ENCODE data around the genes CD19, ZG16, CDIPT and TBX6.

DNA sequence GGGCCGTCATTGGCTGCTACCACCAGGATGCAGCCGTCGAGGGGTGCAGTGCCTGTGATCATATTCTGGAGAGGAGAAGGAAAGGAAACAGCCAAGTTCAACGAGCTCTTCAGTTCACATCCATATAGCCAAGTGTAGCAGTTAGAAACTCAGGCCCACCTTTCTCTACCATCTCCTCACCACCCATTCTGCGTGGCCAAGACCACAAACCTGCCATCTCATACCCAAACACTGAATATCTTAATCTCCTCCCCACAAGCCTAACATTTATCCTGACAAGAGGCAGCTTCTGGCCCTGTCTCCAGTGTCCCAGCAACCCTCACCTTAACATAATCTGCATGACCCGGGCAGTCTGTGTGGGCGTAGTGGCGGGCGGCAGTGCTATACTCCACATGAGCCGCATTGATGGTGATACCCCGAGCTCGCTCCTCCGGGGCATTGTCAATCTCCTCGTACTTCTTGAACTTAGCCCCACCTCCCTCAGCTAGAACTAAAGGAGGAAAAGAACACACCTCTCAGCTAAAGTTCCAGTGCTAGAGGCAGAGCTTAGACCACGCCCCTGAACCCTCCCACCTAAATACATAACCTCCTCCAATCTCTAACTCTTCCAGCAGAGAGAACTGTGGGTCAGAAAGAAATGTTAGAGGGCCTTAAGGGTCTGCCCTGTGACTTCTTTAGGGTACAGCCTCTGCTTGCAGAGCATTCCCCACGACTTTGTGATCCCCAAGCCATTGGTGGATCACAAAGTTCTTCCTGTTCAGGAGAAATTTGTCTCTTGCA is 967 bp downstream of the TUFM start:
- PRO-cap: no peak

GRCh38 chr16:28866358-28867284 is 3.0 kb downstream of the SH2B1 start:
- PRO-cap: no peak

DNA sequence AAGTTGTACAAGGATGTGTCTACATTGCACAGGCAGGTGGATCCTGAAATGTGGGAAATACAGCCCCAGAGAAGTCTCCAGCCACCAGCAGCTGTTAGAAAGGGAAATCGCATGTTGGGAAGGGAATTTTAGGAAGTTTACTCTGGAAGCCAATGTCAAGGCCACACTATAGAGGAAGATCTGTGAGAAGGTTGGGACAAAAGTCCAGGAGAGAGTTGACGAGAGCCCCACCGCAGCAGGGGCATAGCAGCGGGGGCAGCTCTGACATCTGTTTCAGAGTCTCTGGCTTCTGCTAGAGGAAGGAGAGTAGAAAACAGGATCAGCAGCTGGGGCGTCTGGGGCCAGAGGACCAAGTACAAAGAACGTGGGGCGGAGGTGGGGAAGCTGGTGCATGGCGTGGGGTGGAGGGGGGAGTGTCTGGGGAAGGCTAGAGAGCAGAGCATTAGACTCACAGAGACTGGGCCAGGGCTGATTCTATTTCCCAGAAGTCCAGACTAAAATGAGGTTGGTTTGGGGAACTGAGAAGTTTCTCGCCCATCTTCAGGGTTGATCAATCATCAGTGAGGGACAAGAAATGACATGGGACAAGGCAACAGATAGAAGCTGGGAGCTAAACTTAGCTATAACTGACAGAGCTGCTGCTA is 1.3 kb downstream of the RABEP2 start:
- PRO-cap: no peak

GRCh38 chr16:28931701-28932224 is at the start of gene CD19:
Gene CD19, plus strand, starts transcription at chr16:28931971.
- PRO-cap: no peak

GRCh38 chr16:28932708-28932907 is 837 bp downstream of the CD19 start:
- PRO-cap: no peak

DNA sequence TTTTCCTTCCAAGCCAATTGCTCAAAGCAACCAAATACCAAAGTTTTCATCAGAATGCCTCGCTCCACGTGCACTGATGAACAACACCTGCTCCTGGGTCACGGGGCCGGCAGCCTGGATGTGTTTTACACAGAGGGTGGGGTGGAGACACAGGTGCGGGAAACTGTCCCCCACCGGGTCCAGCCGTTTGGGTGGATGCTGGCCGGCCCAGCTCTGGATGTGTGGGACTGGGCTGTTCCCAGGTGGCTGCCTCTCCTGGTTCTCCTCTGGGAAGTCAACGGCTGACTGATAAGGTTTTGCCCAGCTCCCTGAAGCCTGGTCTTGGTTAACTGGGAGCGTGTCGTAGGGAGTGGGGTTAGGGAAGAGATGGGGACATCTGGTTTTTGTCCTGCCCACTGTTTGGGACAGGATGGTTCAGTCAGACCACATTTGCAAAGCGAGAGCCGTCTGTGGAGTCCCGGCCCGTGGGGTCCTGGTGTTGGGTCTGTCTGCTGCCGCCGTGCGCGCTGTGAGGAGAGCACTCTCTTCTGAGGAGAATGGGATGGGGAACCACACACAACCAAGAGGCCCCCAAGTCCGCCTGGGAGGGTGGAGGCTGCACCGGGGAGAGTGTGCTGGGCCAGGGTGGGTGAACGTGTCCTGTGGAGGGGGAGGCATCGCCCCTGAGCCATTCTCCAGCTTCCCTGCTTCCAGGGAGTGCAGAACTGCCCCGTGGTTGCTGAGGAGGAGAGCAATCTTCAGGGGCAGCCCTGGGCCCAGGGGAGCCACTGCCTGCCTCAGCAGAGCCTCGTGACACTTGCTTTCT is 173.0 kb downstream of the LAT start:
- PRO-cap: no peak

DNA sequence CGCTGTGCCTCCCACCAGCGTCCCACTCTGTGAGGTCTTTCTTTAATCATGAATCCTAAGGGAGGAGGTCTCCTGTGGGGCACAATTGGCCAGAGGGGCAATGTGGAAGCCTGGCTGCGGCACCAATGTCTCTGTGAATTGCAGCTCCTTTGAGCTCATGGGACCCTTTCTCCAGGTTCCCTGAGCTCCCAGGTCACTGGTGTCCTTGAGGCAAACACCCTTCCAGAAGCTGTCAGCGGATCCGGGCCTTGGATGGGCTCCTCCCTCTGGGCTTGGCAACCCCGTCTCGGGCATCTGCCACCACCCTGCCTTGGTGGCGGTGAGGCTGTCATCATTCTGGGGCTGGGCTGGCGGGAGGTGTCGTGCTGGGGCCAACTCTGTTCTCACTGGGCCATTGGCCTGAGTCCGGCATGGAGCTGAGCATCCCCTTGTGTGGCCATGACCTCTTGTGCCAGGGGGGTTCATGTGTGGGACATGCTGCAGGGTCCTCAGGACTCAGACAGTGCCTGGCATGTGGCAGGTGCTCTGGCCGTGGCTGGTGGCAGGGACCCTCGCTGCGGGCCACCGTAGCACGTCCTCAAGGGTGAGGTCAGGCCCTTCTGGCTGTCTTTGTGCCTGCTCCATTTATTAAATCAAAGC is 197.6 kb downstream of the LAT start:
- PRO-cap: no peak

DNA sequence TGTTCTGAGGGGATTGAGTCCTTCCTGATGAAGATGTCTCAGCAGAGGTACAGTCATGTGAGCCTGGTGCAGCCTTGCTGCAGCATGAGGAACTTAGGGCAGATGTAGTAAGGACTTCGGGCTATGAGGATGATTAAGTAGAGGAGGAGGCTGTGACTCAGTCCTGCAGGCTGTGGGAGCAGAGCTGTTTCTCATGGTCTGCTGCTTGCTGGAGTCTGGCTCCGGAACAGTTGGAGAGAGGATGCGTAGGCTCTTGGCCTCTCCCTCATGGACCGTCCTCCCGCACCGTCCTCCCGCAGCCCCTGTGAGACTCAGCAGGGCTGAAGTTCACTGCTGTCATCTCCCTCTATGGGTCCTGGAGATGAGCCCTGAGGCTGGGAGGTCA is 134.8 kb downstream of the NPIPB11 start:
- PRO-cap: unidirectional peak, minus-strand start at position 304 of the sequence

DNA sequence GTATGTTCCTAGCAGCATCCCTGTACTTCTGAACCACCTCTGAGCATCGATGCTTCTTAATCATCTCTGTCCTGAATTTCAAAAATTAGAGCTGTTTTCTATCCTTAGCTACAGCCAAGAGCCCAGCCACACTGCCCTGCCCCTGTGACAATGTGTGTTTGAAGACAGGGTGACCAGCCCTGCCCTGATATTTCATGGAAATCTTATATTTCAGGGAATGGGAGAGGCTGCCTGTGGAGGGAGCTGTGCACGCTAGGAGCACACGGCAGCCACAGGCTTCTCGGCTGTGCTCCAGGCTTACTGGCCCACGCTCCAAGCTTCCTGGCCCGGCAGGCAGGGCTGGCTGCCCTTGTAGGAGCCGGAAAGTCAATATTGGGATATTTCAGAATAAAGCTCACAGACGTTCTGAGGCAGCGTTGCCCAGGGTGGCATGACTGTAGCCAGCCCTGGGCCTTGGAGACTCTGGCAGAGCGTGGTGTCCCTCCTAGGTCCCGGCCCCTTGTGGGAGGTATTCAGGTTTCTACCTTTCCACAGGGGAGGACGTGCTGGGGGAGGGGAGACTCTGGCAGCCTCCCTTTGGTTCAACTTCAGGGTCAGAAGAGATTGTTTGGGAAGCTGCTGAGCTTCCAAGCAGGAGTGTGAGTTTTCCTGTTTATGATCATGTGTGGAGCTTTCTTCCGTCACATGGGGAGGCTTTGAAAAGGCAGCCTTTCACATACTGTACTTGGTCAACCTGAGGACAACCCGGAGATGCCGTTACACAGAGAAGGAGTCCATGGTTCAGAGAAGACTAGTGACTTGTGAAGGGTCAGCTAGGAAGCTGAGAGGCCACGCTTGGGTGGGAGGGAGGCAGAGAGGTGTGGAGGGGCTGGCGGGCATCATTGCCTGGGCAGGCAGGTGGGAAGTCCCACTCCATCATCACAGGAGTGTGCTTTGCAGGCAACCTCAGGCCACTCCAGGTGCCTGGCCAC is 95.5 kb downstream of the NPIPB11 start:
- PRO-cap: no peak

DNA sequence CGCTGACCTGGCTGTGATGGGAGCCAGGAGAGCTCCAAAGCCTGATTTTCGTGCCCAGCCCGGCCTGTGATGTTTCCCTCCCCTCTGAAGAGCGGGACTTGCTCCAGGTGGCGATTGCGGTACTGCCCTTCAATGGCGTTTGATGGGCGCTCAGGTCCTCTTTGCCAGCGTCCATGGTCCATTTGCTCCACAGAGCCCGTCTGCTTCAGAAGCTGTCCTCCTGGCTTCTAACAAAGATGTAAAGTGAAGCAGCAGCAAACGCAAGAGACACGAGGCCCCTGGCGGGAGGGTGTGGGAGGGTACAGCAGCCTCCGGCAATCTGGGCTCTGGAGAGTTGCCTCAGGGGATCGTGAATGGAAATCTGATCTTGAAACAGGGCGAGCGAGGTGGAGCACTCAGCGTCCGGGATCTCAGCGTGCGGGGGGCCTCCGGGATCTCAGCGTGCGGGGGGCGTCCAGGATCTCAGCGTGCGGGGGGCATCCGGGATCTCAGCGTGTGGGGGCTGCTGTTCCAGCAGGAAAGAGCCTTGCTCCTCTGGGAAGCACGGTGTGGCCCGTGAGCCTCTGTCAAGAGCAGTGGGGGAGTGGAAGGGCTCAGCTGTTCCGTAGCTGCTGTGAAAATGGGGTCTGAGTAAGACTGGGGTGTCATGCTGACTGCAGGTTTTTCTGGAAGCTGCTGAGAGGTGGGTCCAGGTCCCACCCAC is 93.3 kb downstream of the NPIPB11 start:
- PRO-cap: no peak

- PRO-cap: no peak
Measured at GRCh38 chr16:29318457-29318800, 88.1 kb downstream of the NPIPB11 start.

- PRO-cap: no peak
Measured at GRCh38 chr16:29604683-29605139, 58.3 kb upstream of the SPN start.

DNA sequence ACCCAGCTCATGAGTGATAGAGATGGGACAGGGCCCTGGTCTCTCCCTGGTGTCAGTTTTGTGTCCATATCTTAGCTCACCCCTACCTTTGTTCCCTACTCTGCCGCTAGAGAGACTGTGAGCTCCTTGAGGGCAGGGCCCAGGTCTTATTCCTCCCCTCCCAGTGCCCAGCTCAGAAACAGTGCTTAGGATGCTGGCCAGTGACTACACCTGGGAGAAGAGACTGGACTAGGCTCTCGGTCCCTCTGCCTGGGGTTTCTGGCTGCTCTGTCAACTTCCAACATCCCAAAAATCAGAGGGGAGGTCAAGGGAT is 4.3 kb downstream of the C16orf54 start:
- PRO-cap: no peak

DNA sequence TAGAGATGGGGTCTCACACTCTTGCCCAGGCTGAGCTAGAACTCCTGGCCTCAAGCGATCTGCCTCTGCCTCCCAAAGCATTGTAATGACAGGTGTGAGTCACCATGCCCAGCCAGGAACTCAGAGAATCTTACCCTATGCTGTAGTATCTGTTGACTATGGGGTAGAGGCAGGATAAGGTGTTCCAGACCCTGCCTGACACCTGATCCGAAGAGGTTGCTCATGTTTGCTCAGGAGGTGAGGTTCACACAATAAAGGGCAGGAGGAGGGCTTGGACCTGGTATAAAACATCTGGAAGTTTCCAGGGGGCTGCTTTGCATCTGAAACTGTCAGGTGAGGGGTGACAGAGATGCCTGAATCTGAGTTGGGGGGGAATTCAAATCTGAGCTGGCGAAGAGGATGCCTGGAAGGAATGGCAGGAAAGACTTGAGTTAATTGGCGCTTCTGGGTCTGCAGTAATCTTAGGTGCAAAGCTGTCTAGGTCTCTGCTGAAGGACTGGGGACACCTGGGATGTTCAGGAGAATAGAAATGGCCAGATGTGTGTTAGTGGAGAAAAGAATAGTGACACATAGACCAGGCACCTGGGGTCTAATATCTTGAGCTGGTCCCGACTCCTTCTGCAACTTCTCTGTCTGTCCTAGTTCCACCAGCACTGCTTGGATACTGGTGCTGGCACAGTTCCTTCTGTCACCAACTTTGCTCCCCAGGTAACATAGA is at the start of gene ZG16:
ZG16 (plus strand) TSS at position 283 of the 718 bp plus-strand sequence.
- PRO-cap: no peak

GRCh38 chr16:29862540-29863432 is at the start of gene CDIPT:
Gene CDIPT, minus strand, starts transcription at chr16:29863226.
- PRO-cap: unidirectional peak, minus-strand start at chr16:29863103; unidirectional peak, minus-strand start at chr16:29863178; unidirectional peak, minus-strand start at chr16:29863205; unidirectional peak, minus-strand start at chr16:29863293

GRCh38 chr16:29909171-29909726 is 9.0 kb downstream of the ASPHD1 start:
- PRO-cap: no peak

DNA sequence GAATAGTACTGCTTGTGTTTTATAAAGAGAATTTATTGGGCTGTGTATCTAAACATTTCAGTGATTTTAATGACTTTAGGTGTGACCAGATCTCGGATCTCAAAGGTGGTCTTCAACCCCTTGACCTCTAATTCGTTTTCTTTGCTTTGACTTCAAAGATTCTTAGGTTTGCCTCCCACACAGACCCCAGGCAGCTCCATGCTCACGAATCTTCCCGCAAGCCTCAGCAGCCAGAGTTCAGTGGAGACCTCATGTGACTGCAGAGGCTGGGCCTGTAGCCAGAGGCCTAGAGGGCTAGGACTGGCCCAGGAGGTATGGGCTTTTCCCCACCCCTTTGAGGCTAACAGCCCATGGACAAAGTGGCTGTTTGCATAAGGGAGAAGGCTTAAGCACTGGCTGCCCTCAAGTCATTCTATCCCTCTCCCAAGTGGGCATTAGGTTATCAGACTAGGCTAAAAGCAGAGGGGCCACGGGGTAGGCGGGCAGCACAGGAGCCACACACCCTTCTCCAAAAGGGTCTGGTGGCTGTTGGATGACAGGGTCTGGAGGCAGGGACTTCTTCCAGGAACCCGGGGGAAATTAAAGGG is 3.0 kb downstream of the HIRIP3 start:
- PRO-cap: no peak

DNA sequence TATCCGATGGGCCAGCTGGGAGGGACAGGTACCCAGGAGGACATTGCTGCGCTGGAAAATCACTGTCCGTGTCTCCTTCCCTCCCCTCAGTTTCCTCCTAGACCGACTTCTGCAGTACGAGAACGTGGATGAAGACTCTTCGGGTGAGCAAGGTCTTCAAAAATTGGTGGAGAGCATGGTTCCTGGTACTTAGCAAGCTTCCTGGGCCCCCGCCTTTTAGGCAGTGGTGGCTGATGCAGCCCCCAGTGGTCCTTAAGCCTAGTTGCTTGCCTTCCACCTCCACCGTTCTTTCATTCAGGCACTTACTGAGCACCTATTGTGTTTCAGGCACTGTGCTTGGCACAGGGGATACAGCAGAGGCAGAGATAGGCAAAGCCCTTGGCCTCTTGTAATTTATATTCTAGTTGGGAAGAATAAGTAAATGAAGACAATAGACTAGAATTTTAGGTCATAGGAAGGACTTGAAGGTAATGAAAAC is 716 bp downstream of the INO80E start:
- PRO-cap: no peak

DNA sequence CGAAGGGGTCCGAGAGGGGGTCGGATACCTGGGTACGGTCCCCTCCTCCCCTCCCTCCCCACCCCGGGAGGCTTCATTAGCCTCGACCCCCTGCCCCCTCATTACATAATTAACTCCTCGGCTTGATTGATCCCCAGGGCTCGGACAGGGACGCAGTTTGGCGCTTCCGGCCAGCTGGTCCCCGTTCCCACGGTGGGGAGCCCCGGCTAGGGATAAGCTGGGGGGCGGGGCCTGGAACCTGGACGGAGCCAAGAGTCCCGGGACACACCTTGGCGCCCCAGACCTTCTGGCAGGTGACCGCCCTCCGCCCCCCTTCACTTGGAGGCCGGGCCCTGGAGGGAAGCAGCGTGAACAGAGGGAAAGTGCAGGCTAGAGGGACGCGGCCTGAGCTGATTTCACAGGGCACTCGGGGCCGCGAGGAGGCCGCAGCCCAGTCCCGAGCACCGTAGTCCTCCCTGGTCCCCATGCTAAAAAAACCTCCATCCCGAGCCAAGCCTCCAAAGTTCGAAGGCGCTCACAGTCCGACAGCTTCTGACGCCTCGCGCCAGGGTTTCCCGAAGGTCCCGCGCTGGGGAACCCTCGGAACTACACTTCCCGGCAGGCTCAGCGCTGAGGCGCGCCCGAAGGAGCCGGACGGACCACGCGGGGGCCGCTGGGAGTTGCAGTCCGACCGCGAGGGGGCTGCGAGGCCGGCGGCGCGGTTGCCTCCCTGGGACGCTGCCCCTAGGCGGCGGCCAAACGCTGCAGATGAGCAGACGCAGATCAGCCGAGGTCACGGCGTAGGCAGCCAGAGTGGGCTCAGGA is at the start of gene TBX6:
TBX6 (minus strand) TSS at position 570 of the 804 bp plus-strand sequence.
- PRO-cap: bidirectional peak, plus-strand start at position 754 of the sequence, minus-strand start at position 533 of the sequence

GRCh38 chr16:30184380-30185091 is 1.1 kb downstream of the CORO1A start:
- PRO-cap: no peak

Measured in anterior vena cava (tissue), 1 donor.